ENCODE measurements around the gene OR7A17.

DNA sequence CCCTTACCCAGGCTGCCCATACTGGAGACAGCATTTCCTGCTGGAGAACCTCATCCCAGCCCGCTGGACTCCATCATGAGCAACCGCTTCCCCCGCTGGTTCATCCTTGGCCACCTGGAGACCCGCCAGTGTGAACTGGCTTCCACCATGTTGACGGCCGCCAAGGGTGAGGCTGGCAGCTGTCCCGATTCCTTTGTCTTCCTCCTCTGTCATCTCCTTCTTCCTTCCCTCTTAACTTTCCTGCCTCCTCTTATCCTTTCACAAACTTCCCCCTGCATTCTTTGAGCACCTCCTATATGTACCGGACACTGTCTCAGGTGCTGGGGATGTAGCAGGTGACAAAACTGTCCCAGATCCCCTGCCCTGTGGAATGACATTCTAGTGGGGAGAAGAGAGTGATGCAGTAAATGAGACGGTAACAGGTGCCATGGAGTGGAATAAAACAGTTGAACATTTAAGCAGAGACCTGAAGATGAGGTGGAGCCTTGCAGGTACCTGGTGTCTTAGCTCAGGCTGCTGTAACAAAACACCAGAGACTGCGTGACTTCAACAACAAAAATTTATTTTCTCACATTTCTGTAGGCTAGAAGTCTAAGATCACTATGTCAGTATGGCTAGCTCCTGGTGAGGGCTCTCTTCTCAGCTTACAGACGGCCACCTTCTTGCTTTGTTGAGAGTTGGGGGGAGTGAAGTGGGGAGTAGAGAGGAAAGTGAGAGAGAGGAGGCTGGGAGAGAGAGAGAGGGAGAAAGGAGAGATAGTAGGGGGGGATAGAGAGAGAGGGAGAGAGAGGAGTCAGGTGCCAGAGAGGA lies 28.3 kb downstream of the ZSWIM4 start:
- PRO-cap = no peak

DNA sequence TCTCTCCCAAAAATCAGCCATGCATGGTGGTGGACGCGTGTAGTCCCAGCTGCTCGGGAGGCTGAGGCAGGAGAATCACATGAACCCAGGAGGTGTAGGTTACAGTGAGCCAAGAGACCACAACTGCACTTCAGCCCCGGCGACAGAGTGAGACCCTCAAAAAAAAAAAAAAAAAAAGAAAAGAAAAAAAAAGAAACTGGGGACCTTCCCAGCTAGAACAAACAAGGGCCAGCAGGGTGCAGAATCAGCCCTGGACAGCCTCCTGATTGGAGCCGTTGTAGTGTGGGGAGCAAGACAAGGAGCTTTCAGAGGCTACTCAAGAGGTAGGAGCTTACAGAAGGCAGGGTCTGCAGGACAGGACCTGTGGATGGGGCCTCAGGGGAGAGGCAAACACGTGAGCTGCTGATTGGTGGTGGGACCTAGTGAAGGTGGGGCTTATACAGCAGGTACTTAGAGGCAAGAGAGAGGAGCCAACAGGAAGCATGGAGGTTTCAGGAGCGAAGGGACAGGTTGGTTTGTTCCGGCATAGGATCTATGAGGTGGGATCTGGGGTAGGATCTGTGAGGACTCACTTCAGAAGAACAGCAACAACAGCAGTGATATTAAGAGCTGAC lies 32.3 kb downstream of the ZSWIM4 start:
- PRO-cap = no peak

GRCh38 chr19:13863990-13864426 lies 12.9 kb upstream of the NANOS3 start:
- PRO-cap = no peak

- PRO-cap = no peak
Observed at GRCh38 chr19:13881027-13881897, 4.3 kb downstream of the NANOS3 start.

DNA sequence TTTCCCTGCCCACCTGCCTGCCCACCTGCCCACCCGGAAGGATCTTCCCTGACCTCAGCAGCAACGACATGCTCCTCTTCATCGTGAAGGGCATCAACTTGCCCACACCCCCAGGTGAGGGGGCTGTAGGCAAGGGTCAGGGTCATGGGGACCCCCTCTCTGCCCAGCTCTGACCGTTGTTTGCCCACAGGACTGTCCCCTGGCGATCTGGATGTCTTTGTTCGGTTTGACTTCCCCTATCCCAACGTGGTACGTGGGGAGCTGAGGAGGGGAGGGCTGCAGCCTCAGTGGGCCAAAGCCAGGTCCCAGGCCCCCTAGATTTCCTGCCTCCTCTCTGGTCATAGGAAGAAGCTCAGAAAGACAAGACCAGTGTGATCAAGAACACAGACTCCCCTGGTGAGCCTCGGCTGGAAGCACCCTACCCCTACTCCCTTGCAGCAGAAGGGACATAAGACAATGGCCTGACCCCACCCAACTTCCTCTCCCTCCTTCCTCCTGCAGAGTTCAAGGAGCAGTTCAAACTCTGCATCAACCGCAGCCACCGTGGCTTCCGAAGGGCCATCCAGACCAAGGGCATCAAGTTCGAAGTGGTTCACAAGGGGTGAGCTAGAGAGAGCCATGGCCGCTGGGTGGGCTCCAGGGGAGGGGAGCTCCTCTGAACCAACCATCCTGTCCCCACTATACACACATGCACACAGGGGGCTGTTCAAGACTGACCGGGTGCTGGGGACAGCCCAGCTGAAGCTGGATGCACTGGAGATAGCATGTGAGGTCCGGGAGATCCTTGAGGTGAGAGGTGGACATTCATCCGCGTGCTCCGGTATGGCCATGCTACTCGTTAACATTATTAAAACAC lies 11.5 kb downstream of the PODNL1 start:
- PRO-cap = no peak

DNA sequence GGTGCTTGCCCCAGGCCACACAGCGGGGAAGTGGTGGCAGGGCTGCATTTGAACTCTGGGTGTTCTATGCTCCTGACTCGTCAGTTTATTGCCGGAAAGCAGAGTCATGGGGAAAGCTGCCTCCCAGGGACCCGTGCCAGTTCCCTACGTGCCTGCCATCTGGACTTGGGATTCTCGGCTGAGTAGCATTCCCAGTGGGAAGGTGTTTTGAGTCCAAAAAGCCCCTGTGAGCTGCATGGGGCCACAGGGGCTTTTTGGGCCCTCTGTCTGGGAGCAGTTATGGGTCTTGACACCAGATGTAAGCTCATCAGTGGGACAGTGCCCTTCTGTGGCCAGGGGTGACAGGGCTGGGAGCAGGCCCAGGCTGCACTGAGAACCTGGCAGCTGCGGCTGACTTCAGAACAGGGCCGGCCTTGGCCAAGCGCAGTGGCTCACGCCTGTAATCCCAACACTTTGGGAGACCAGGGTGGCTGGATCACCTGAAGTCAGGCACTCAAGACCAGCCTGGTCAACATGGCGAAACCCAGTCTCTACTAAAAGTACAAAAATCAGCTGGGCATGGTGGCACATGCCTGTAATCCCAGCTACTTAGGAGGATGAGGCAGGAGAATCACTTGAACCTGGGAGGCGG lies 10.9 kb downstream of the RFX1 start:
- PRO-cap = unidirectional peak, minus-strand start at position 57 of the sequence

GRCh38 chr19:14080523-14081767 lies 4.6 kb downstream of the C19orf67 start:
- PRO-cap = bidirectional peak, plus-strand start at chr19:14081422, minus-strand start at chr19:14081303

DNA sequence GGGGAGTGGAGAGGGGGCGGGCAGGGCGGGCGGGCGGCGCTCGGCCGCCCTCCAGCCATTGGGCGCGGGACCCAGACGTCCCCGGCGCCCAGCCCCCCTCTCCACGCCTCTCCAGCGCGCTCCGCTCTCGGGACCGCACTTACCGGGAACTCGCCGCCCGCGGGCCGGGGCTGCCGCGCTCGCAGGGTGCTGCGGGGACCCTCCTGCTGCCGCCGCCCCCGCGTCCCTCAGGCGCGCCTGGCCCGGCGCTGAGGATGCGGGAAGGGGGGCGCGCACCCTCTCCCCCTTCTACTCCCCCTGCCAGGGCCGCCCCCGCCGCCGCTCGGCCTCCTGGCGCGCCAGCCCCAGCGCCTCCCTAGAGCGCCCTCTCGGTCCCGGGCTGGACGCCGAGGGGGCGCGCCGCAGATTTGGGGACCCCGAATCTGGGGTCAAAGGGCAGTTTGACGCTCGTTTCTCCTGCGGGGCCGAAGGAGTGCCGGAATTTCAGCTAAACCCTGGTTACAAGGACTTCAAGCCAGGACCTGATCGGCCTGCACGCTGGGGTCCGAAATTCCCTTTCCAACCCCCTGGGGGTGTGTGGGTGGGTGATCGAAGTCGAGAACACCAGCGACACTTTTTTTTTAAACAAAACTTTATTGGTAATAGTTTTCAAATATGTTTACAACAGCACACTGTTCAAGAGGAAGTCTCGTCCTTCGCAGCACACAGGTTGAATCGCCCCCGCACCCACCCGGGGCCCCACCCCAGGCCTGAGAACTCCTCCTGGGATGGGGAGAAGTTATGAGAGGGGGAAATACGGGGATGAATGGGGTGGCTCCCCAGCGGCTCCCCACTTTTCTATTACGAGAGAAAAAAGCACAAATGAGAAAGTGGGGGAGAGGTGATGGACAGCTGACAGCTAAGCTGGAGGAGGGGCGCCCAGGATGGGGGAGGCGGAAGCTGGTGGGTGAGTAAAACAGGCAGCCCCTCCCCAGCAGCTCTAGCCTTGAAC lies 5.8 kb upstream of the C19orf67 start:
- PRO-cap = bidirectional peak, plus-strand start at position 138 of the sequence, minus-strand start outside the sequence; bidirectional peak, plus-strand start at position 684 of the sequence, minus-strand start at position 576 of the sequence; unidirectional peak, minus-strand start at position 708 of the sequence

DNA sequence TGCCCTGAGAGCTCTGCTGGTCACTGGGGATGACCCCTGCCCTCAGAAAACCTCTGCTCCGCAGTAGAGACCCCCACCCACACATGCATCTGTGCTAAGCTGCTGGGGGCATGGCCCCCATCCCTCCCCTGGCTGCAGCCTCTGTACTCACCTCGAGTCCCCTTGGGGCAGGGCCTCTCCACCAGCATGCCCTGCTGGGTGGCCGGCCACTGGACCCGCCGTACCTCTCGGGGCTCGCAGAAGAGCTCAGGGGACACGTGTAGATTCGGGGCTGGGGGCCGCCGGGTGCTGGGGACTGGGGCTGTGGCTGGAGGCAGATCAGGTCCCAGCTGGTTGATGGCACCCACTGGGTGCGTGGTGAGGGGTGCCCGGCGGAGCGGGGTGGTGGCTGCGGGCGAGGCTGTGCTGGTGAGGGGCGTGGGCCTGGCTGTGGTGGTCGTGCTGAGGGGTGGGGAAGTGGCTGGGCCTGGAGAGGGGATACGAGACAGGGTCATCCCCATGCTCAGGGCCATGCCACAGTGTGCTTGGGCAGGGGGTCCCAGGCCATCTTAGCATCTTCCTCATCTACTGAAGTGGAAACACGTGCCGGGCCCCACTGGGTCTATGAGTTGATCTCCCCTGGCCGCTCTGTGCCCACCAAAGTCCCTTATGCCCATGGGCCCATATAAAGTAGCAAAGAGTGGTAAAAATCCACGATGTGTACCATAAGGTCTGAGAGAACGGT lies 24.9 kb upstream of the ASF1B start:
- PRO-cap = no peak

DNA sequence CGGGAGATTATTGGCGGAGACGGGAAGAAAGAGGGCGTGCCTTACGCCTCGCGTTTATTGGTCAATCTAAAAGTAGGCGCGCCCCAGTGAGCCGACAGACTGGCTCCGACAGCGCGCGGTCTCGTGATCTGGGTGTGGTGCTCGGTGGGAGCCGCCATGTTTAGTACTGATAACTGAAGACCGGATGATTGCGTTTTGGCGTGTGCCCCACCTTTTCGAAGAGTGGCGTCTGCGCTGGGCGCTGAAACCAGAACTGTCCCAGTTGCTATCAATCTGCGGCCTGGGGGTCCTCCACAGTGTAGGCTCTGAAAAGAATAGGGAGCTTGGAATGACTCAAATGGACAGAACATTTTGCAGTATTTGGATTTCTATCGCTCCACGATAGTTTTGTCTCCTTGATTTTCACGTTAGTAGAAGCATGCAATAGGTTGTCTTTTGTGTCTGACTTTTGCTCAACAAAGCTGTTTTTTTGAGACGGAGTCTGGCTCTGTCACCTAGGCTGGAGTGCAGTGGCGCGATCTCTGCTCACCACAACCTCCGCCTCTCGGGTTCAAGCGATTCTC lies 393 bp upstream of the DDX39A start:
- PRO-cap = bidirectional peak, plus-strand start at position 124 of the sequence, minus-strand start outside the sequence

- PRO-cap = no peak
Observed at GRCh38 chr19:14431838-14432358, 1.2 kb upstream of the PKN1 start.

DNA sequence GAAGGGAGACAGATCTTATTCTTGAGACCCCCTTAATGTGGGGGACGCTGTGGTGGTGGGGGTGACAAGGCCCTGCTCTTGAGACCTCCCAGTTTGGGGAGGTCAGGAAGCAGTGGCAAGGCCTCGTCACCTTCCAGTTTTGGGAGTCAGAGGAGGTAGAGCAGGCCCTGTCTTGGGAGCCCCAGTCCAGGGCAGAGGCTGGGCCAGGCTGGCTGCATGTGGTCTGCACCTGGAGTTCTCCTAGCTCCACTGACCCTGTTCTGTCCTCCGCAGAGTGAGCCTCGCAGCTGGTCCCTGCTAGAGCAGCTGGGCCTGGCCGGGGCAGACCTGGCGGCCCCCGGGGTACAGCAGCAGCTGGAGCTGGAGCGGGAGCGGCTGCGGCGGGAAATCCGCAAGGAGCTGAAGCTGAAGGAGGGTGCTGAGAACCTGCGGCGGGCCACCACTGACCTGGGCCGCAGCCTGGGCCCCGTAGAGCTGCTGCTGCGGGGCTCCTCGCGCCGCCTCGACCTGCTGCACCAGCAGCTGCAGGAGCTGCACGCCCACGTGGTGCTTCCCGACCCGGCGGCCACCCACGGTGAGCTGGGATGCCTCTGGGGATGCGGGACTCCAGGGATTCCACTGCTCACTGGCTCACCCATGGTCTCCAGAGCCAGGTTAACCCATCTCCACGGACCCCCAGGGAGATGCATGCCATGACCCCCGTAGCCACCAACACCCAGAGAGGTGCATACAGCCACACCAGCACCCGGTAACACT lies 7.9 kb downstream of the PKN1 start:
- PRO-cap = no peak

DNA sequence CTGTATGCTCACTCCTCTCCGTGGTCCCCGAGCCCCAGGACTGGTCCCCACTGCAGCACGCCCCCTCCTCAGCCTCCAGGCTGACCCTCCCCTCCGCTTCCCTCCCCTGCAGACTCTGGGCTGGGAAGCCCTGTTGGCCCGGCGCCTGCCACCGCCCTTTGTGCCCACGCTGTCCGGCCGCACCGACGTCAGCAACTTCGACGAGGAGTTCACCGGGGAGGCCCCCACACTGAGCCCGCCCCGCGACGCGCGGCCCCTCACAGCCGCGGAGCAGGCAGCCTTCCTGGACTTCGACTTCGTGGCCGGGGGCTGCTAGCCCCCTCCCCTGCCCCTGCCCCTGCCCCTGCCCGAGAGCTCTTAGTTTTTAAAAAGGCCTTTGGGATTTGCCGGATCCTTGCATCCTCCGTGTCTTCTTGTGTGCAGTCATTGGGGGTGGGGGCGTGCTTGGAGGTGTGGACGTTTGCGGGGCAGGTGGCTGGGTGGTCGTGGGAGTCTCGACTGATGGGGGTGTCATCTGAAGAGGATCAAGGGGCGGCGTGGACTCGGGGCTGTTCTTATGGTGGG lies 3.6 kb downstream of the PTGER1 start:
- PRO-cap = no peak

- PRO-cap = bidirectional peak, plus-strand start at chr19:14515934, minus-strand start at chr19:14515631; unidirectional peak, minus-strand start at chr19:14516391; bidirectional peak, plus-strand start at chr19:14516862, minus-strand start at chr19:14516636
Observed at GRCh38 chr19:14515835-14516672, 2.1 kb downstream of the DNAJB1 start.

DNA sequence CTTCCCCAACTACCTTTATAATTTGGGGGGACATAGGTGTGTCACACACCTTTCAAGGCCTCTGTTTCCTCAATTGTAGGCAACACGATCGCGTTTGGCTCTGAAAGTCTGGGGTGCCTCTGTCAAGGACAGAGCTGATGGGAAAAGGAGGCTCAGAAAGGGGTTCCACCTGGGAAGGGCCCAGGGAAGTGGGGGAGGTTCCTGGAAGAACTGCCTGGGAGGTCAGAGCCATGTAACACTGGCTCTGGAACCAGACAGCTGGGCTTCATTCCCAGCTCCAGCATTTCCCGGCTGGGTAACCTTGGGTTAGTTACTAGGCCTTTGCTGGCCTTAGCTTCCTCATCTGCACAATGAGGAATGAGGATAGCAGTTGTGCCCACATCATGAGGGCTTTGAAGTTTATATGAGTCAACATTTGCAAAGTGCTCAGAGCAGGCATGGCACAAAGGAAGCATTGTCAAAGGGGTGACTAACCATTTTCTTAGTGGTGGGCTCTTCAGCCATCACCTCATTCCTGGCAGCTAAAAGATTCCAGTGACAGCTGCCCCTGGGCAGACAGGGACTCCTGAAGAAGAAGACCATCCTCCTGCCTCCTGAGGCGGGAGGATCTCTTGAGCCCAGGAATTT lies 1.7 kb upstream of the DNAJB1 start:
- PRO-cap = no peak

DNA sequence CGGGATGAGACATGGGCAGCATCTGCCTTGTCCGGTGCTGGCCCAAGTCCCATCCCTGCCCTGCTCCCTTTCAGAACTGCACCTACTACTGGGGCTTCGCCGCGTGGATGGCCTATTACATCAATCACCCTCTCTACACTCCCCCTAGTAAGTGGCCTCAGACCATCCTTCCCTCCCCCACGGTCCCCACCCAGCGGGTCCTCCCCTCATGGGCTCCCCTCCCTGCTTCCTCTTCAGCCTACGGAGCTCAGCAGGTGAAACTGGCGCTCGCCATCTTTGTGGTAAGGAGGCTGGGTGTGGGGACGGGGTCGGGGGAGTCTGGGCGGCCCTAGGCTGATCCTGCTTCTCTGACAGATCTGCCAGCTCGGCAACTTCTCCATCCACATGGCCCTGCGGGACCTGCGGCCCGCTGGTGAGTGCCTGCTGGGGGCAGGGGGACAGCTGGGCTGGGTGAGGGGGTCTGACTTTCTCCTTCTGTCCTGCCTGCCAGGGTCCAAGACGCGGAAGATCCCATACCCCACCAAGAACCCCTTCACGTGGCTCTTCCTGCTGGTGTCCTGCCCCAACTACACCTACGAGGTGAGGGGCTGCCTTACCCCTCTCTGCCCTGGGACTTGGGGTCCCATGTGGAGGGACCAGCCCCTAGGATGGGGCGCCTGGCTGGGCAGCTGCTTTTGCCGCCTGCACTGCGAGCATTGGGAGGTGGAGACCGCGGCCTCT lies 7.0 kb downstream of the NDUFB7 start:
- PRO-cap = no peak

- PRO-cap = no peak
Observed at GRCh38 chr19:14676034-14676441, 1.4 kb upstream of the ADGRE3 start.

GRCh38 chr19:14735044-14735866 lies 43.1 kb downstream of the ADGRE2 start:
- PRO-cap = no peak

DNA sequence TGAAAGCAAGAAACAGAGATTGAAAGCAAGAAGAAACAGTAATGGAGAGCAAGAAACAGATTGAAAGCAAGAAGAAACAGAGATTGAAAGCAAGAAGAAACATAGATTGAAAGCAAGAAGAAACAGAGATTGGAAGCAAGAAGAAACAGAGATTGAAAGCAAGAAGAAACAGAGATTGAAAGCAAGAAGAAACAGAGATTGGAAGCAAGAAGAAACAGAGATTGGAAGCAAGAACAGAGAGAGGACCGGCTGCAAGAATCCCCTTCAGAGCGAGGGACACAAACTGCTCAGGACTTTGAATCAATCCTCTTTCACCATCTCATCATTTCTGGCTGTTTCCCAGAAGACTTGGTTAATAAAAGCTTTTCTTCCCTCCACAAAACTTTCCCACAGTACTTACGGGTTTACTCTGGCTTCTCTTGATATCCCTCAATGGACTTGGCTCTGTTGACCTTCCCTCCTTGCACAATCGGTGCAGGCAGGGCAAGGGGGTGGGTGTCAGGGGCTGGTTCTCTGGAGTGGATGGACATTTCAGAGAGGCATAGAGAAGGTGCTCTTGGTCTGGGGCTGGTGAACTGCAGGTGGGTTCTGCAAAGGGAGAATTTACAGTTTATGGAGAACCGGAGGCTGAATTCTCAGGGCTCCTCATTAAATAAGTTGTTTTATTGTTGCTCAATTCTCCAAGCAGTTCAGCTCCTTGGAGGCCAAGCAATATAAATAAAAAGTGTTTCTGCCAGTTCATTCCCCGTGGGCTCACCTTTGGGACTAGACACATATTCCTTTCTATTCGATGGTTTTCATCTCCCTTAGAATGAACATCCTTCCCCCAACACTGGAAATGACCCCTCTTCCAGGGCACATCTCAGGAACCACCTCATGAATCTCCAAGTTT lies 25.3 kb downstream of the OR7A5 start:
- PRO-cap = no peak

DNA sequence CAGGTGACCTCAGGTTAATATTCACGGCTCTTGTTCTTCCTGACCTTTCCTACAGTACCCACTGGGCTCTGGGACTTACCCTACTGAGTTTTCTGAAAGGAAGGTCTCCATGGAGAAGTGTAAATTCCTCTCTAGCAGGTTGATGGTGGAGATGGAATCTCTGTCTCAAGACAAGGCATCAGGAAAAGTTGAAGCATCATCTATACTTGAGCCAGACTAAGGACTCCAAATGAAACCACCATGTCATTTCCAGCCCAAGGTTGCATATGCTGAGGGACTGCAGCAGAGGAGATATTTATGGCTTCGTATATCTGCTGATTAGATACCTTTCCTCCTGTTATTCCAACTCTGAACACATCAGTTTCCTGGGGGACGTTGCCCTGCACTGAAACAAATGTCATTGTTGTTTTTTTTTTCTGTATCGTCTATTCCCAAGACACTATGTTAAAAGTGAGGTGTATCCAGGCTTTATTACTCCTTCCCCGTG lies at the start of gene OR7A17:
OR7A17 (minus strand) TSS at position 271 of the 487 bp plus-strand sequence.
- PRO-cap = no peak